Measurements from ENCODE around the genes DDB2, KBTBD4 and OR4C12.

GRCh38 chr11:47160729-47161698, 15.7 kb downstream of the ARFGAP2 start:
- RRBS = no CpG with 5 or more reads among the region's 18 CpGs

DNA sequence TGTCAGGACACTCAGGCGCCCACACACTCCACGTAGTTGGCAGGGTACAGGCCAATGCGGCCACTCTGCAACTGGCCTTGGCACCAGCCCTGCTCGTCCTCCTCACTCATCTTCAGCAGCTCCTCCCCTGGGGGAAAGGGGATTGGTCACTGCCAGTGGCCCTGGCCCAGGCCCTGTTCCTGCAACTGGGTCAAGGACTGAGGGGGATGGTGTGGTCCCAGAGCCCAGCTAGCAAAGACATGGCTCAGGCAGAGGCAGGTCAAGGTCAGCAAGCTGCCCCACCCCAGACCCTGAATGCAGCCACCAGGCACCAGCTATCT, 1.2 kb upstream of the ARFGAP2 start:
- RRBS = no CpG with 5 or more reads among the region's 4 CpGs

DNA sequence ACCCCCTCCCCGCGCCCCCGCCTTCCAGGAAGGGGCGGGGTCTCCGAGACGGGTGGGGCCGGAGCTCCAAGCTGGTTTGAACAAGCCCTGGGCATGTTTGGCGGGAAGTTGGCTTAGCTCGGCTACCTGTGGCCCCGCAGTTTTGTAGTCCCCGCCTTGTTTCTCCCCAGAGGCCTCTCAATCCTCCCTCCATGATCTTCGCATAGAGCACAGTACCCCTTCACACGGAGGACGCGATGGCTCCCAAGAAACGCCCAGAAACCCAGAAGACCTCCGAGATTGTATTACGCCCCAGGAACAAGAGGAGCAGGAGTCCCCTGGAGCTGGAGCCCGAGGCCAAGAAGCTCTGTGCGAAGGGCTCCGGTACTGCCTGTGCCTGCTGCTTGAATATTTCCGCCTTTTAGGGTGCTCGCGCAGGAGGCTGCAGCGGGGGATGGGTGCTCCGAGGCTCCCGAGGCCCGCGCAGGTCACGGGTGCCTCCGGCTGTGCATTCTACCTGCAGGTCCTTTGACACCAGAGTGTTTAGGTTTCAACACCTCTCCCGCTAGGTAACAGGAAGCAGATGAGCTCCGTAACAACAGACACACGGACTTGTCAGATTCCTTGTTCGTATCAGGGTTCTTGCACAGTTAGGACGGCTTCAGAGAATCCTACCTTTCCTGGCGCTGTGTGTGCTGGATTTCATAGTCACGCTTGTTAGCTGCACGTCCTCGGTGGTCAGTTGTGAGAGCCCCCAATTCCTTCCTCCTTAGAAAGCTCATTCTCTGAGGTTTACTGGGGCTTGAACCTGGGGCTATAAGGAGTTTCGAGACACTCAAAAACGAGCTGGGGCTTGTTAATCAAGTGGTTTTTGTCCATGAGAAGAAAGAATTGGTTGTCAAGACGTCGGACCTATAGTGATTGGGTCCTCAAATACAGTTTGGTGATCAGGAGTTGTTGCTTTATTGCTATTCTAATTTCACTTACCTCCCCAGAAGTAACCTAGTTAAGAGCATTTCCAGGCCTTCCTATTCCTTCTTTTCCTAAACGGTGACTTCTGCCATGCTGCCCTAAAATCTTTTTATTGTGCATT, at the start of gene DDB2:
Gene DDB2 (plus strand): TSS at position 74 of the 1,072 bp plus-strand sequence.
- RRBS = no CpG with 5 or more reads among the region's 45 CpGs

- RRBS = no CpG with 5 or more reads among the region's 15 CpGs
Observed at GRCh38 chr11:47341567-47342163, 10.8 kb downstream of the MYBPC3 start.

DNA sequence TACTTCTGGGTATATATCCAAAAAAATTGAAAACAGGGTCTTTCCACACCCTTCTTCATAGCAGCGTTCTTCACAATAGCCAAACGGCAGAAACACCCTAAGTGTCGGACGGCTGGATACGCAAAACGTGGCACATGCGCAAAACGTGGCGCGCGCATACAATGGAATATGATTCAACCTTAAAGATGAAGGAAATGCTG, 10.0 kb downstream of the SPI1 start:
- RRBS = no CpG with 5 or more reads among the region's 11 CpGs

DNA sequence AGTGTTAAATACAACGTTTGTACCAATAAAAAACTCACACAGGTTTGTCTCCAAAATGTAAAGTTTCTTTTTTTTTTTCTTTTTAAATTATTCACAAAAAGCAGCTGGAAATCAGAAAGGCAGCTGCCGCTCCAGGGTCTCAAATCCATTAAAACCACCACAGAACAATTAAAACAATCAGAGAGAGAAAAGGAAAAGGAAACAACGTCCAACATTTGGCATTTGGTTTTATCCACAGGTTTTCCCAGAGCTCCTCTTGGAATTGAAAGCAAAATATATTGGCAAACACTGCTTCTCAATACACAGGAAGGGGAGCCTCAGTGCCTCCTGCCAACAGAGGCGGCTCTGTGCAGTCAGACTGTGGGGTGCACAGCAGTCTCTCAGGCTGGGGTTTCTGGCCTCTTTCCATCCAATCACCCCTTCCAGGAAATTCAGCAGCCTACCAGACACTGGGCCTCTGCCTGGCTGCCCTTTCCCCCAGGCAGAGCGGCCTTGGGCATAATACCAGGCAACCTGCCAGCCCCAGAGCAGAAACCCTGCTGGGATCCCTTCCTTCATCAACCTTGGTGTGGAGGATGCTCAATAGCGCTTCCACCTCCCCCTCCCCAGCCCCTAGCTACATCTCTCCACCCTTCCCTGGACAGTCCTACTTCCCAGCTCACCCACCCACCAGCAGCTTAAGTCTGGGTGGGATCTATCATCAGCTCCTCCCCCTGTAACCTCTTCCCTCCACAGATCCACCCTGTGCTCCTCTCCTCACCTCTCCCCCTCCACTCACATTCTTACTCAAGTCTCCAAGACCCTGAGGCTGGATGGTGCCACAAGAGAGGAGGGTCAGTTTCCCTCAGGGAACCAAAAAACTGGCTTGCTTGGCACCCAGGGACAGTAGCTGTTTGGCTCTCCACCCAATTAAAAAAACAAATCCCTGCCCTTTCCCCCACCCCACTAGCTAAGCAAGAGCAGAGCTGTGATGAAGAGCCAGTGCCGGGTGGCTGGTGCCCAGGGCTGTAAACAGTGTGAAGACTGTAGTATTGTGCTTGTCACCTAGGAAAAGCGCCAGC, 17.9 kb upstream of the RAPSN start:
- RRBS = no CpG with 5 or more reads among the region's 8 CpGs

GRCh38 chr11:47578299-47579422, at the start of gene KBTBD4:
TSS of gene KBTBD4 (minus strand) at chr11:47578970.
- RRBS = no CpG with 5 or more reads among the region's 75 CpGs

DNA sequence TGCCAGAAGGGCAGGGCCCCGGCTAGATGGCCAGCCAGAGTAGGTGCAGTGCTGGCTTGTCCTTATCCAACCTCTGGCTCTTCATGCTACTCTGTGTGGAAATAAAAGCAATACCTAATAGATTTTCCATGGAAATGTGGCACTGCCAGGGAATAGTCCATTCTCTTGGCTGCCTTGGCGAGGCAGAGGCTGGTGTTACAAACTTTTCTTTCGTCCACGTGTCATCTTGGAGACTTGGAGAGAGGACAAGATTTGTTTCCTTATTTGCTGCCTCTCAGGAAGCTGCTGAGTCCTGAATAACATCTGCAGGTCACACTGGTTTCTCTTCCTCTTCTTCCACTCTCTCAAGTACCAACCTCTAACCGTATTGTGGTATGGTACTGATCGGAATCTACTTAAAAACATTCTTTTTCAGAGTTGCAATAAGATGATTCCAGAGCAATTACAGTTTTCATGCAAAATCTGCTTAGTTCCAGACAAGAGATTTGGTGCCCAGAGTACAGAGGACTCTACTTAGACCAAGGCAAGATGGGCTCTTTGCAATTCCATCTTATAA, 17.2 kb upstream of the C1QTNF4 start:
- RRBS = no CpG with 5 or more reads among the region's 6 CpGs

DNA sequence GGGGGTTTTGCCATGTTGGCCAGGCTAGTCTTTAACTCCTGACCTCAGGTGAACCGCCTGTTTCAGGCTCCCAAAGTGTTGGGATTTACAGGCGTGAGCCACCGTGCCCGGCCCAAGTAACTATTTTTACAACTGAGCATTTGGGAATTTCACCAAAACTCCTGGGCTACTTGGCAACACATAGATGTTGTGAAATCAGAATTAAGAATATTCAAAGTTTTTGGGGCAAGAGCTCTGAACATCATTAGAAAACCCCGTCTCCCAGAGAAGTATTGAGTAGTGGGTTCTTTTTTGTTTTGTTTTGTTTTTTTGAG, 1.8 kb downstream of the MTCH2 start:
- RRBS = no CpG with 5 or more reads among the region's 5 CpGs

DNA sequence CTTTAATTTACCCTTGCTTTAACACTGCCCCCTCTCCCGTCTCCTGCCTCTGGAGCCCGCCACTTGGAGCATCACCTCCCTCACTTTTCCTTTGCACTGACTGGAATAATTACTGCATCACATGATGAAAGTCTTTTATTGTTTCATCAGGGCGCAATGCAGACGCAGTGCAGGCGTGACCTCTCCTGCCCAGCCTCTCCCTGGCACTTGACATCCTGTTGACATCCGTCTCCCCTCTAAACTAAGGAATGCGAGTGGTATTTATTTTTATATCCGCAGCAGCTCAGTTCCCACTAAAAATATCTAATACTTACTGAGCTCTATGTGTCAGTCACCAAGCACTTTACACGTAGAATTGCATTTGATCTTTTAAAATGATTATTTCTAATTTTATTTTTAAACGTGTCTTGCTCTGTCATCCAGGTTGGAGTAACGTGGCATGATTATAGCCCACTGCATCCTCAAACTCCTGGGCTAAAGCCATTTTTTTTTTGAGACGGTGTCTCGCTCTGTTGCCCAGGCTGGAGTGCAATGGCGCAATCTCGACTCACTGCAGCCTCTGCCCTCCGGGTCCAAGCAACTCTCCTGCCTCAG, 1.3 kb upstream of the FNBP4 start:
- RRBS = no CpG with 5 or more reads among the region's 16 CpGs

DNA sequence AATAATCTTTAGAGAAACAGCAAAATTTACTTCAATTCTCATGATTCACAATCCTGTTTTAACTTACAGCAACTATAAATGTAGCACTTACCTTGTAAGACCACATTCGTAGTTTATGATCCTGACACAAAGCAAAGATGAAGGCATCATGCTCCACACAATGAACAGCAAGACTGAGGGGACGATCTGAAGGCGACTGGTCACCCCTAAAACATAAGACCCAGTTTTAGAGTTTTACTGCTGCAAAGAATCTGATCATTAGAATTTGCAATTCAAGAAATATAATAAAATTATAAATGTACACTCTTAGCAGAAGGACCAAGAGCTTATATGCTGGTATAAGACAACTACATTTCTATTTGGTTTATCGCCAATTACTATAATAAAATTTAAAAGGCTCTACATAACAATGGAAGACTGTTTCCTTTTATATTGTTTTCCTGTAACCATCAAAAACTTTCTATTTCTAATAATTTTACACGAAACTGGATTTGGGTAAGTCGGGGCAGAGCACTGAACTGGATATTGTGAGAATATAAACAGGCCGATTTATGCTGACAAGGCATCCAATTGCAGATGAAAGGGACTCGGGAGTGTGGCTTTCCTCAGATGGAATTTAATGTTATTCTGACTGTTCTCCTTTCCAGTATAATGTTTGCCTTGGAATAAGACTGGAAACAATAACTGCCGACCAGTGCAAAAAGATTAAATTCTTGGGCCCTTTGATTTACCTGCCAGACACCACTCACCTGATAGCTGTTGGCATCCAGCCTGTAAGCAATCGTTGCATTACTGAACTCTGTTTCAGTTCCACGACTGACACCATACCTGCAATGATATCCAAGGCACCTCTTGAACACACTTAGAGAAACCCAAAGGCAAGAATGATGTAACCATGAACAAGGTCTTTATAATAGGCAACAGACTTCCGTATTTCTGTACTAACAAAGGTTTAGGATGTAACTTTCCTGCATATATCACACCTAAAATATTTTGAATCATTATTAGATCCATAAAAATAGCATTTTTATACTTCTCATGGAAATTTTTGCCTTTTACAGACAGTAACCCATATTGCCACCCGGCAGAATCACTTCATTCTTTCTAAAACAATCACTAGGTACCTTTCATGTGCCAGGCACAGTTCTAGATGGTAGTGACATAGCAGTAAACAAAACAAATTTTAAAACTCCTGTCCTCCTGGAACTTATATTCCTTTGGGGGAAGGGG, 10.9 kb downstream of the NUP160 start:
- RRBS = no CpG with 5 or more reads among the region's 13 CpGs

DNA sequence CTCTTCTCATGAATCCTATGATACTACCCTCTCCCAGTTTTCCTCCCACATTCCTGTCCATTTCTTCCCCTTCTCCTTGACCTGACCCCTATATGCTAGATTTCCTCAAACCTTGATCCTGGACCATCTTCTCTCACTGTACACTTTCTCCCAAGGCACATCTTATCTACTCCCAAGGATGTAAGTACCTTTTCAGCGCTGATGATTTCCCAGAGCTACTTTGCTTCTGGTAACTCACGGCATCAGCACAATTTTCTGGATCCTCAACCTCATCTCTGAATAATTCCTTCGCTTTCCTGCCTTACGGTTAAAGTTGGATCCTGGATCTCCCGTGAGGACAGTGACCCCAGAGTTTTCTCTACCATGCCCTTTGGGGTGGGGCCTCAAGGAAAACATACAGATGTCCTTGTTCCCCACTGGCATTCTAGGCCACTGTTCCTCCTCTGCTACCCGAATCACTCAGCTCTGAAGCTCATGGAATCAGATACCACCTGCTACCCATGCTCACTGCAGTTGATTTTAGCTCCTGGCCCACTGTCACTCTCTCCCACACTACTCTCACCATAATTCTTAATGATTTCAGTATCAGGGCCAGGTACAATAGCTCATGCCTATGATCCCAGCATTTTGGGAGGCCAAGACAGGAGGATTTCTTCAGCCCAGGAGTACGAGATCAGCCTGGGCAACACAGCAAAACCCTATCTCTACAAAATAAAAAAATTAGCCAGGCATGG, 5.9 kb downstream of the NUP160 start:
- RRBS = no CpG with 5 or more reads among the region's 7 CpGs

GRCh38 chr11:47917701-47918596, 62.4 kb upstream of the PTPRJ start:
- RRBS = no CpG with 5 or more reads among the region's 12 CpGs

GRCh38 chr11:47981034-47981572, 744 bp downstream of the PTPRJ start:
- RRBS = under 1% methylated on average over 21 of the region's 58 CpGs

DNA sequence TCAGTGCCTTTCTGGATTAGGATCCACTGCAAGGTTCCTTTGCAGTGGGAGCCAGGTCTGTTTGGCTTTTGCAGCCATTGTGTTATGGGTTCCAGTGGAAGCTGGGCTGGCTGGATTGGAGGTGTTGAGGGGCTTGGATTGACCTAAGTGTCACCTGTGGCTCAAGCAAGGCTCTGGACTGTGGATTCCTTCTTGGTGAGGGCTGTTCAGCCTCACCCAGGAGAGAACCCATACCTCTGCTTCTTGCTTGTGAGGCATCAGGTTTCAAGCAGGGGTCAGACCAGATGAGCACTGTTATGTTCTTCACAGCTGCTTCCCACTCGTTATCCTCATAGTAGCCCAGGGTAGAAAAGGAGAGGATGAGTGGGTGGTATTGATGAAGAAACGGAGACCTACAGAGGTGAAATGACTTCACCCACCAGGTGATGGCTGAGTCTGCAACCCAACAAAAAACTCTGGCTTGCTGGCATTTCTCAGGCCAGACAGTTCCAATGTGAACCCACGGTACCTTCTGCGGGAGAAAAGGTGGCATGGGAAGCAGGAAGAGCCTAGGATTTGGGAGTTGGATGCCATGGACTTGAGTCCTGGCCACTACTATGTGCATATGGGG, 35.7 kb downstream of the PTPRJ start:
- RRBS = no CpG with 5 or more reads among the region's 4 CpGs

- RRBS = no CpG with 5 or more reads among the region's 18 CpGs
Observed at GRCh38 chr11:48055188-48056509, 75.3 kb downstream of the PTPRJ start.

DNA sequence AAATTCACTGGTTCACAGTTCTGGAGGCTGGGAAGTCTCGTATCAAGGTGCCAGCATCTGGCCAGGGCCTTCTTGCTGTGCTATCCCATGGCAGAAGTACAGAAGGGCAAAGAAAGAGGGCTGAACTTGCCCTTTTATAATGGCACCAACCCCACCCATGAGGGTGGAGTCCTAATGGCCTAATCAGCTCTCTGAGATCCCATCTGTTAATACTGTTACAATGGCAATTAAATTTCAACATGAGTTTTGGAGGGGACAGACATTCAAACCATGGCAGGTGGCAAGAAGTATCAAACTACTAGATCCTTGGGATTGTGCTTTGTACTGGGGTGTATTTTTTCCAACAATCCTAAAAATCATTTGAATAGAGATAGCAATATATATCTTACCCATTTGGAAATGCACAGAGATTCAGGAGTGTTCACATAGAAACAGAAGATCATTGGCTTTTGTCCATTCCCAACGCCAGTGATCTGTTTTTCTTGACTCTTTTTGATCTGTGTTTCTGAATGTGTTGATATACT, 91.9 kb downstream of the PTPRJ start:
- RRBS = no CpG with 5 or more reads among the region's 2 CpGs

GRCh38 chr11:48093406-48094311, 113.3 kb downstream of the PTPRJ start:
- RRBS = no CpG with 5 or more reads among the region's 8 CpGs

- RRBS = no CpG with 5 or more reads among the region's 2 CpGs
Observed at GRCh38 chr11:49982313-49982822, at the start of gene OR4C12. TSS of gene OR4C12 (minus strand) at chr11:49982535.

Data from GM12892 (cell line).